Camera-type eye (tissue), 1 donor: ENCODE data around the genes BBS4 and ISLR.

GRCh38 chr15:72581718-72582292 lies 72.7 kb upstream of the GOLGA6B start:
- RAMPAGE, long total RNA: no peak

DNA sequence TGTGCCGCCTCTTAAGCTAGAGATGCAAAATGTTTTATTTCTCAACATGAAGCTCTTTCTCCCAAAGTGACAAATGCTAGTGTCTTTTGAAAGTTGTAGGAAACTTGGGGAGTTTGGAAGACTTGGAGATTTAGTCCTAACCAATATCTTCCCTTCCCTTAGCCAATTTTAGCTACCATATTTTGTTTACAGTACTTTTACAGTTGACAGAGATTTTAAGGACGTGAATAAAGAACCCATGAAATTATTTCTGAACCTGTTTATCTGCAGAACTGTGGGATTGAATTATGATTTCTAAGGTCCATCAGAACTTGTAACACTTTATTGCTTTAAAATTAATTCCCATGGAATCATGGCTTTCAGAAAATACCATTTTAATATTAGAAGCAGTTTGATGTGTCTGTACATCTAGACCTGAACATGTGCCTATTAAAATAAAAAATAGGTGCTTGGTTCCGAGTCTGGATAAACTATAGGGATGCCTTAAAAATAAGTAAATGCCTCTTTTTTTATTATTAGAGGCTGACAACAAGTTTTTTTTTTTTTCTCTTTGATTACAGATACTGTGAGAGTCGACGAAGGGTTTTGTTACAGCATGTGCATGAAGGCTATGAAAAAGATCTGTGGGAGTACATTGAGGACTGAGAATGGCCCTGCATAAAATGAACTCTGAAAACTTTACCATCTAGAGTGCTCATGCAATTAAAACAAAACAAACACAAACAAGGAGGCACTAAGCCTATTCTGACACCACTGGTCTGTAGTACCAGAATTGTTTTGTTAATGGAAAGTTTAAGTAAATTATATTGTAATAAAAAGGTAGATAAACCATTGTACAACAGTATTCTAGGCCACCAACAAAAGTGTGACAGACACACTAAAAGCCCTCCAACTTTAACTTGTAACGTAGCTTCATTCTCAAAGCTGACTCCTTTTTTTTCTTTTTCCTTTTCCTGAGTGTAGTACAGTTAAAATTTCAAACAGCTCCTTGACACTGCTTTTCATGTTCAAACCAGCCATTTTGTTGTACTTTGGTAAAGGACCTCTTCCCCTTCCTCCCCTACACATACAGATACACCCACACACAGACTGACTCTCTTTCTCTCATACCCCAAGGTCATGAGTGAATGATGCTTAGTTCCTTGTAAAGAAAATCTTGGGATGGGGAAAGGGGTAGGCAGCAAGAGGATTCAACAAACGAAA lies 71.4 kb upstream of the GOLGA6B start:
- RAMPAGE, long total RNA: no peak

DNA sequence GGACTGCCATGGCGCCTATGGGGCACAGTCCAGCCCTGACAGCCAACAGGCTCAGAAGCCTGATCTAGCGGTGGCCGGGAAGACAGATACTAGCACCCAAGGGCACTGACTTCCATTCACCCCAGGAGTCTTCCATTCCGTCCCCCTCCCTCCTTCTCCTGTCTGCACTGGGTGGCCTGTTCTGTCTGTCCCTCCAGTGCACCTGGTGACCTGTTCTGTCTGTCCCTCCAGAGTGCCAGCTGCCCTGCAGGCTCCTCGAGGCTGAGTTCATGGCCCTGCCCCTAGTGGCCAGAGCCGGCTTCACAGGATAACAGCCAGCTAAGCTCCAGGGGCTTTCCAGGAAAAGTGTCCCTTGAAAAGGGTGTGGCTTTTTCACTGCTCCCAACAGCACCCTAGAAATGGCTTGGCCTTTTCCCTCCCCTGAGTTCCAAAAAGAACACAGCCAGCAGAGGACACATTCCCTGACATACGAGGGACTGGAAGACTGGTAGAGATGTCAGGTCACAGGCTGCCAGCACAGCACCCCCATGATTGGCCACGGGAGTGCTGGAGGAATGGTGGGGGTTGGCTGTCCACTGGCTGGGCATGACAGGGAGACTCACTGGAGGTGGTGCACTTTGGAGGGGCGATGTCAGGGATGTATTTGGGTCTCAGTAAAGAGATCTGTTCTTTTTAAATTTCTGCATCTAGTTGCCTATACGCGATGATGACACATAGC lies 15.1 kb downstream of the HIGD2B start:
- RAMPAGE, long total RNA: no peak

- RAMPAGE, long total RNA: no peak
Measured at GRCh38 chr15:72685973-72686887, at the start of gene BBS4. TSS of gene BBS4 (plus strand) at chr15:72686207.

- RAMPAGE, long total RNA: no peak
Measured at GRCh38 chr15:72785200-72786195, 1.9 kb upstream of the ADPGK start.

GRCh38 chr15:73010716-73011069 lies 41.6 kb upstream of the NEO1 start:
- RAMPAGE, long total RNA: no peak

DNA sequence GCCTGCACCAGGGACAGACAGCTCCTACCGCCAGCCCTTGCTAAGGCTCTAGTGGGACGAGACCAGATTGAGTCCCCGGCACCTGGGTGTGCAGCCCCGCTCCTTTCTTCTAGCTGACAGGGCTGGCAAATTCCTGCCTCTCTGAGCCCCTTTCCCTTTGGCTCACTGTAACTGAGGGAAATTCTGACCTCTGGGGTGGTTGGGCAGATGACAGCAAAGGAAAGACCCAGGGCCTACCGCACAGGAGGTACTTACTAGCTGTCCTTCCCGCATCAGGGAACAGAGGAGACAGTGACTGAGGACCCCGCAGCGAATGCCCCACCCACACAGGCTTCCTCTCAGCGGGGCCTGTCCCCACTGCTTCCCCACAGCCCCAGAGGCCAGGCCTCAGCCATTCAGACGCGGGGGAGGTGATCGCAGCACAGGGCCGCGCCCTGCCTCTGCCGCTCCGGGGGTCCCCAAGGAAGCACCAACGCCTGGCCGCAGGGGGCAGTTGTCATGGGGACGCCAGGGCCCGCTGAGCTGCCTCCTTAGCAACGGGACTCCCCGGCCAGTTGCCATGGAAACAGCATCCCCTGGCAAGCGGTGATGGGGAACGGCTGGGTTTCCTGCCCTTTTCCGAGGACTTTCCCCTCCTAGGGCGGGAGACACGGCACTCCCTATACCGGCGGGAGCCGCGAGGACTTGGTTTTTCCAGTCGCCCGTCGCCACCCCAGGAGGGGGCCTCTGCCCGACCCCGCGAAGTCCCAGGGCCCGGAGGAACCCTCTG lies 50.1 kb downstream of the HCN4 start:
- RAMPAGE, long total RNA: no peak

- RAMPAGE, long total RNA: no peak
Measured at GRCh38 chr15:73571977-73572176, 61.3 kb downstream of the NPTN start.

DNA sequence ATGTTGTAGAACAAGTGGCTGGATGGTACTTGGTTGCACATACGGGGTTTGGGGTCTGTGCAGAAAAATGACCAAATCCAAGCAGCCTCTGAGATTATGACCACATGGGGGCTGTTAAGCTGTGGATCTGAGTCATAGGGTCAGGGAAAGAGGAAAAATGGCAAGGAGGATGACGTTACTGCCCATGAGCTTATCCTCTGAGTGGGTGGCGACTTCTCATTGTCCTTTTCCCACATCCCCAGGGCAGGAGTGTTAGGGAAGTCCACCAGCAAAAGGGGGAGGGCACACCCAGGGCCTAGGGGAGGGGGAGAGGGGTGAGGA lies 2.5 kb downstream of the CD276 start:
- RAMPAGE, long total RNA: no peak

GRCh38 chr15:73694260-73694756 lies 10.1 kb downstream of the CD276 start:
- RAMPAGE, long total RNA: no peak

GRCh38 chr15:73708642-73709066 lies 24.5 kb downstream of the CD276 start:
- RAMPAGE, long total RNA: no peak

GRCh38 chr15:73809715-73810208 lies 56.6 kb upstream of the INSYN1 start:
- RAMPAGE, long total RNA: no peak

GRCh38 chr15:73889352-73889795 lies 16.0 kb downstream of the TBC1D21 start:
- RAMPAGE, long total RNA: no peak

- RAMPAGE, long total RNA: no peak
Measured at GRCh38 chr15:73930270-73930673, 4.0 kb downstream of the LOXL1 start.

- RAMPAGE, long total RNA: no peak
Measured at GRCh38 chr15:74128513-74129788, 1.4 kb upstream of the ISLR2 start.

GRCh38 chr15:74173443-74174088 lies at the start of gene ISLR:
TSS of gene ISLR (plus strand) at chr15:74173710.
- RAMPAGE, long total RNA: no peak

- RAMPAGE, long total RNA: no peak
Measured at GRCh38 chr15:74200976-74201659, 1.5 kb downstream of the STRA6 start.

GRCh38 chr15:74317606-74318143 lies 49.8 kb downstream of the CYP11A1 start:
- RAMPAGE, long total RNA: no peak

DNA sequence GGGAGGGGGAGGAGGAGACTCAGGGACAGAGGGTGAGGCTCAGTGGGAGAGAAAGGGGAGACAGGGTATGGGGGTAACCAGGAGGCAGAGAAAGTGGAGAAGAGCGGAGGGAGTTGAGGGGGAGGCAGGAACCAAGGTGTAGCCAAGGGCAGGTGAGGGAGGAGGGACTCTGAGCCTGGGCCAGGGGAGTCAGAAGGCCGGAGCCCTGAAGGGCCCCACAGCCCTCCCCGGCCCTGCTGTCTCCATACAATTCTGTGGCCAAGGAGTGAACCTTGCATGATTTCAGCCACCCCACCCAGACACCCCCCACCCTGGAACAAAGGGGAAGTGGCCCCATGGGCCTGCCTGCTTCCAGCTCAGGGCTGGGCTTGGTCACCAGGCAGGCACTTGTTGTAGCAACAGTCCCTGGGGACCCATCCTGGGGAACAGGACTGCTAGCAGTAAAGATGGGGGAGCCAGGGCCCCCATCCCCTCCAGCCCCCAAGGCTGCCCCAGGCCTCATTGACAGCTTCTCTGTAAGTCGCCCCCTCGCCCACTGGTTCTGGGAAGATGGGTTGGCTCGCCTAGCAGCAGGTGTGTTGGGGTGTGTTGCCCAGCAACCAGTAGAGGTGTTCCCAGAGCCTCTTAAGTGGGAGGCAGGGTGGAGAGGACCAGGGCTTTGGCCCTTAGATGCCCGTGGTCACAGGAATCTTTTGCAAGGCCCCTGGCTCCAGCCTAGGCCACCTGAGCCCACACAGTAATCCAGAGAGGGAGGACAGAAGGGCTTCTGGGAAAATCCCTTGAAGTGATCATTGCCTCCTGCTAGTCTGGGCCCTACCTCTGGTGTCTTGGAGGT lies 49.1 kb downstream of the CYP11A1 start:
- RAMPAGE, long total RNA: no peak

- RAMPAGE, long total RNA: no peak
Measured at GRCh38 chr15:74374198-74375043, 7.0 kb upstream of the CYP11A1 start.